Esophagus muscularis mucosa (tissue), 4 donors: ENCODE measurements around a stretch of chr19.

GRCh38 chr19:4829078-4829685 is 2.3 kb downstream of the TICAM1 start:
- PRO-cap = no peak
- RAMPAGE, long total RNA, 4 experiments = no peak in any of the 4 experiments

DNA sequence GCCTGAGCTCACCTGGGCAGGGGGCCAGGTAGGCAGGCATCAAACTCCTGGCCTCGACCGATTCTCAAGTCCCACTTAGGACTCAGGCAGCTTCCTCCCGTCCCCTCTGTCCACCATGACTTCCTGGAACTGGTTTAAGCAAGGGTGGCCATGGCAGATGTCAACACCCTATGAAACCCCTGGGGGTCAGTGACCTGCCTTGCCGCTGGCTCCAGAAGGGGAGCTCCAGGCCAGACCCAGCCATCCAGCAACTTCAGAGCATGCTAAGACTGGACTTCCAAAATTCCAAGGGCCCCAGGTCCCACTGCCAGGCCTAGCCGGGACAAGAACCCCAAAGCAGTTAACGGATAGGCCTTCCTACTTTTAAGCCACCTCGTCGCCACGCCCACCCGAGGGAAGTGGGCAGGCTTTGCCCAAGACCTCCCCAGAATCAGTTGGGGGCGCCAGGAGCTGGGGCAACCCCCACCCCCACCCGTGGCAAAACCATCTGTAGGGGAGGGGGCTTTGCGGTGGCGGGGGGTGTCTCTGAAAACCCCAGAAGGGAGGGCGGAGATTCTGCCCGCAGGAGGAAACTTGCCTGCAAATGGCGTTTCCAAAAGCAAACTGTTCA is 680 bp downstream of the PLIN3 start:
- PRO-cap = bidirectional peak, plus-strand start at position 433 of the sequence, minus-strand start at position 338 of the sequence
- RAMPAGE, long total RNA, 4 experiments = no peak in any of the 4 experiments

DNA sequence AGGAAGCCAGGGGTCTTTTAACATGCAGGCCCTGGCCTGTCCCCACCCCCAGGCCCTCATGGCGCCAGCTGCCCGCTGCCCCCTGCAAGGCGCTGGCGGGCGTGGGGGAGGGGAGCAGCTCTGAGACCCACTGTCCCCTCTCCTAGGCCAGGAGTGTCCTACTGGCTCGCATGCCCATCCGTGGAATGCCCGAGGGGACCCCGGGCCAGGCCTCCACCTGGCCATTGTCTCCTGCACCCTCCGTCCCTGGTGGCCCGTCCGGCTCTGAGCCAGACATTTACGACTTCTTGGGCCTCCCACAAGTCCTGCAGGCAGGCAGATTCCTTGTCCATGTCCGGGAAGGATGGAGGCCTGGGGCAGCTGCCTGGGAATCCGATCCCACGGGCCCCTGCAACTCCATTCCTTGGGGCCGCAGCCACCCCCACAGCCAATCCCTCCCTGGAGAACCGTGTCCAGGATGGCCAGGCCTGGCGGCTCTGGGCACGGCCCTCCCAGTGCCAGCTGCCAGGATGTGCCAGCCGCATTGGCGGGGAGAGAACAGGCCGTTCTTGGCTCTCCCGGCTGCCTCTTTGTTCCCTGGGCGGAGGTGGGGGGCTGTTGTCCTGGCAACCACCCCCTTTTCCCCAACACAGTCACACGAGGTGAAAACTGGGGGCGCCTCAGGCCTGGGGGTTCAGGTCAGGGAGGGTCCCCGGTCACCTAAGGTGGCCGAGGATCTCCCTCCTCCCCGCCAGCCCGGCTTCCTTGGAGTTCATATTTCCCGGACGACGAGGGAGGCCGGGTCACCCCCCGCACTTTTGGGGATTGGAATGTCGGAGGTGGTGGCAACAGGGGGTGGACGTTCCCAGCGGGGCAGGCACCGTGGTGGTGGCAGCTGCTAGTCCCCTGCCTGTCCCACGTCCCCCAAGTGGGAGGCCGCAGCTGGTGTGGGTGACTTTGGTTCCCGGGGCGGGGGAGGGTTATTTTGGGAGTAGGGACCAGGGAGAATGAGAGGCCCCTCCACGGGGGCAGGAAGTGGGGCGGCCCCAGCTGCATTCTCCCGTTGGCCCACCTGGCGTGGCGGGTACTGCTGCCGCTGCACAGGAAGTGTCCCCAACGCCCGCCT is 10.6 kb upstream of the PLIN3 start:
- PRO-cap = bidirectional peak, plus-strand start at position 517 of the sequence, minus-strand start at position 425 of the sequence
- RAMPAGE, long total RNA, 4 experiments = no peak in any of the 4 experiments

DNA sequence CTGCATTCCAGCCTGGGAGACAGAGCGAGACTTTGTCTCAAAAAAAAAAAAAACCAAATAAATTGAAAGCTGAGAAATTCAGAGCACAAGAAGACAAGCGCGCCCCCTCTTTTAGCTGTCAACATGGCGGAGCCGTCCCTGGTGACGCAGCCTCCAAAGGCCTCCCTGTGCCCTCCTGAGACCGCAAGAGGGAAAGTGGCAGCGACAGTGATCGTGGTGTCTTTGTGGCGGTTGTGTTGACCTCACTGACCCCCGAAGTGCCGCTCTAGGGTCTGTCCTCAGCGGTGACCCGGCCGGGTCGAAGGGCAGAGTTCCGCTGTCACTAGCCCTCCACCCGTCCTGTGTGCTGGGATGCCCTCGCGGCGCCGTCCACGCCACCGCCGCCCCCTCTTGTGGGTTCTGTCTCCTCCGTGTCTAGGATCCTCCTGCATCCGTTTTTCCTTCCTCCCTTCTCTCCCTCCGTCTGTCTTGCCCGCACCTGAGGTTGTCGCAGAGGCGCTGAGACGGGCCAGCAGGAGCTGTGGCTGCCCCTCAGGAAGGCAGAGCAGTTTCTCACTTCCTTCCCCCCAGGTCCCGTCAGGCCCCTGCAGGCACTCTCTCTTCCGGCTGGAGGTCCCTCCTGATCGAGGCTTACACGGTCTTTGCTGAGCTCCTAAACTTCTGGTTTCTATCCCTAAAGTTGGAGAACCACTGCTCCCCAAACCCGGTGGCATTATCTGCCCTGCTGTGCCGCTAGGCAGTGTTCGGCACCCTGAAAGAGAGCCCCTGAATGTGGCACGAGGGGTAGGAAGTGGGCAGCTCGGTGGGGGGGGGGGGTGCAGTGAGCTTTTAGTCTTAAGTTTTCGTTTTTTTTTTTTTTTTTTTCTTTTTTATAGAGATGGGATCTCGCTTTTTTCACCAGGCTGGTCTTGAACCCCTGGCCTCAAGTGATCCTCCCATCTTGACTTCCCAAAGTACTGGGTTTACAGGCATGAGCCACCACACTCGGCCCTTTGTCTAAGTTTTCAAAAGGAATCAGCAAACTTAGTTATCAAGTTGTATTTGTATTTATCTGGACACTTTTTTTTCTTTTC is 7.3 kb downstream of the UHRF1 start:
- PRO-cap = no peak
- RAMPAGE, long total RNA, 4 experiments = no peak in any of the 4 experiments

DNA sequence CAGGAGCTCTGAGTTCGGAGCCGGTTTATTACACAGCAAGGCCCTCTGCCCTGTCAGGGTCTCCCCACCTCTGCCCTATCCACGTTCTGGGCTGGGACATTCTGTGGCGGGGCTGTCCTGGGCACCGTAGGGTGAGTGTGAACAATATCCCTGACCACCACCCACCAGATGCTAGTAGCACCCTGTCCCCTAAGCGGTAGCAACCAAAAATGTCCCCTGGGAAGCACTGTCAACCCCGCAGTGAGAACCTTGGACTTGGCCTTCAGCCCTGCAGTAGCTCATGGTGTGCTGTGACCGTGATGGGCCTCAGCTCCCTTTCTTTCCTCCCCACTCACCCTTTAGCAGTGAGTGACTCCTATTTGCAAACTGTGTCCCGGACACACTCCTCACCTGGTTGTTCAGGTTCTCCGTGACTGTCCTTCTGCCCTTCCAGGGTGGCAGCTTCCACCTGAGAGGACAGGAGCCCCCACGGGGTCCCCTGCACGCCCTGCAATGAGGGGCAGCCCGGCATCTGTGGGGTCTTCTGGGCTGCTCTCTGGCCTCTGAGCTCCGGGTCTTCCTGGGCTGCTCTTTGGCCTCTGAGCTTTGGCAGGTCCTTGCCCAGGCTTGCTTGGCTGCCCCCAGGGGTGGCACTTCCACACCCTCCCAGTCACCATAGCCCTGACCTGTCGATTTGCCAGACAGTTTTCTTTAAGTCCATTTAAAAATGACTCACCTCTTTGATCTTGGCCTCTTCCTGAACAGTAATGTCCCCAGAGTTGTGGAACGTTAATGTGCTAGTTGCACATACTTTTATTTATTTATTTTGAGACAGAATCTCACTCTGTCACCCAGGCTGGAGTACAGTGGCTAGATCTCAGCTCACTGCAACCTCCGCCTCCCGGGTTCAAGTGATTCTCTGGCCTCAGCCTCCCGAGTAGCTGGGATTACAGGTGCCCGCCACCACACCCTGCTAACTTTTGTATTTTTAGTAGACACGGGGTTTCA is 3.8 kb downstream of the KDM4B start:
- PRO-cap = no peak
- RAMPAGE, long total RNA, 4 experiments = no peak in any of the 4 experiments

DNA sequence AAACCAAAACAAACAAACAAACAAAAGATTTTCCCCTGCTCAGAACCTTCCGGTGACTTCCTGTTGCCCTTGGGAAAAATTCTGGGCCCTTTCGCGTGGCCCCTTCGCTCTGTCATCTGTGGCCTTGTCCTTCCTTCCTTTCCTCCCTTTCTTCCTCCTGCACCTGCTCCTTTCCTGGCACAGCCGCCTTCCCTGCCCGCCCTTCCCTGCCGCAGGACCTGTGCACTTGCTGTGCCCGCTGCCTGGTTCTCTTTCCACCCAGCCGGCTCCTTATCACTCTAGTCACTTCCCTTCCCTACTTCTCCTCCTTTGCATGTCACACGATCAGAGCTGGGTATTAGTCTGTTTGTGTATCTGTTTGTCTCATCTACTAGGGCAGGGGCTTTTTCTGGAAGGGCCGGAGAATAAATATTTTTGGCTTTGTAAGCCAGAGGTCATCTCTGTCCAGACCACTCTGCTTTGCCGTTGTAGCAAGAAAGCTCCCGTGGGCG is 5.9 kb downstream of the KDM4B start:
- PRO-cap = no peak
- RAMPAGE, long total RNA, 4 experiments = no peak in any of the 4 experiments

DNA sequence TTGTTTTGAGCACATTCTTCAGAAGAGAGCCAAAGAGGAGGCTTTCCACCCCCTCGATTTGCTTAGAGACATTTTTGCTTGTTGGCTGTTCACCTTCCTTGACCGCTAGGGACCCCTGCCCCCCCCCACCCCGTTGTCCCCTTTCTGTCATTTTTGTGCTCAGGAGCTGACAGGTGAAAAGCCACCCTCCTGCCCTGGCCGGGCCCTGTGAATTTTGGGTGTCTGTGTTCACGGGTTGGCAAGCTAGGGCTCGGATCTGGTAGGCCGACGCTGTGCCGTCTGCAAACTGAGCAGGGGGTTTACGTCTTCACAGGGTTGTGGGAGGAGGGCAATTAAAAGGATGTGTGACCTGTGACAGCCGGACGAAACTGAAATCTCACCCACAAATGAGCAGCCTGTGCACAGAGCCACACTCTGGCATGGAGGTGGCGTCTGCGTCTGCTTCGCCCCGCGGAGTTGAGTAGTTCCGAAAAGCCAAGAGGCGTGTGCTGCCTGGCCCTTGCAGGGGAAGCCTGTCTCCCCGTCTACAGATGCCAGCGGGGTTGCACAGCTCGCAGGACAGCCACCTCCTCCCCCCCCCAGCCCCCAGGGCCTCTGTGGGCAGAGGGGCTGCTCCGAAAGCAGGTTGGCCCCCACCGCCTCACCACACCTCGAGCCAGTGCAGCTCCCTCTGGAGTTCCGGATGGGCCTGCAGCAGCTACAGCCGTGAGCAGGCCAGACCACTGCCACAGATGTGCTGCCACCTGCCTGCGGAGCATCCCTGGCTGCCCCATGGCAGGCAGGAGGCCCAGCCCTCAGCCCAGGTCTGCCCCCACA is 117.4 kb downstream of the KDM4B start:
- PRO-cap = no peak
- RAMPAGE, long total RNA, 4 experiments = no peak in any of the 4 experiments

- PRO-cap = no peak
- RAMPAGE, long total RNA, 4 experiments = no peak in any of the 4 experiments
Measured at GRCh38 chr19:5090715-5091919, 122.2 kb downstream of the KDM4B start.

GRCh38 chr19:5118563-5119431 is 149.9 kb downstream of the KDM4B start:
- PRO-cap = no peak
- RAMPAGE, long total RNA, 4 experiments = no peak in any of the 4 experiments

- PRO-cap = no peak
- RAMPAGE, long total RNA, 4 experiments = no peak in any of the 4 experiments
Measured at GRCh38 chr19:5205644-5206701, 134.6 kb downstream of the PTPRS start.

DNA sequence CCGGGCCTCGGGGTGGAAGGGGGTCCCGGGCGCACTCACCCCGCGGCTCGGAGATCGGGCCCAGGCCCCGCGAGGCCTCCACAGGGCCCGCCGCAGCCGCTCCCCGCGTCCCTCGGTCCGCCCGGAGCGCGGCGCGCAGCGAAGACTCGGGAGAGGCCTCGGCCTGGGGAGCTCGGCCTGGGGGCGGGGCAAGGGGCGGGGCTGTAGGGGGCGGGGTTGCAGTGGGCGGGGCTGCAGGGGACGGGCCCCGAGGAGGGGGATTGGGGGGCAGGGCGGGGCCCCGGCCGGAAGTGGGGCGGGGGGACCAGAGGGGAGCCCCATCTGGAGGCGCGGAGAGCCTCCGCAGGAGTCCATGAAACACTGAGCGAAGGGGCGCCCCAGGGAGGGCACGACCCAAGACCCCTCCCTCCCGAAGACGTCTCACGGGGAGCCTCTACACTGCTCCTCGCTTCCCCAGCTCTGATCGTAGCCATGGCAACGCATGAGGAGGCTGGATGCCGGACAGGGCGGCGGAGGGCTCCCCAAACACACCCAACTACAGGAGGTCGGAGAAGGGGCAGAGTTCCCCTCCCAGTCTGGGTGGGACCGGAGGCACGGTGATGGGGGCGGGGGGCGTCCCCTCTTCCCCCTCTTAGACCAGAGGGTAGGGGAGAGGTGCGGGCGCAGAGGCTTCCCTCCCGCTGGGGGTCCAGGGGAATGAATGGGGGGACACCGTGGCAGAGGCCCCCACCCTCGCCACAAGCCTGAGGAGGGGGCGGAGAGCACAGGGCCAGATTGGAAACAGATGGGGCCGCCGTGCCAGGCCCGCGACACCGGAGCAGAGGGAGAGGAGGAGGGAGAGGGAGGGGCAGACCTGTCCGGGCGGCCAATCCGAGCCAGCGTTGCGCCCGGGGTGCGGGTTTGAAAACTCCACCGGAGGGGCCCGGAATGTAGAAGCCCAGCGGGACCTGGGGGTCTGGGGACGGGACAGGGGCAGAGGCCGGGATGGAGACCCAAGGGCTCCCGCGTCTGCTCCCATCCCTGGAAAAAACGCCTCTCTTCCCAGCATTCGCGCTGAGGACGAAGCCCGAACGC is 47.2 kb downstream of the PTPRS start:
- PRO-cap = bidirectional peak, plus-strand start at position 320 of the sequence, minus-strand start at position 140 of the sequence
- RAMPAGE, long total RNA, 4 experiments = start-site peak on the plus strand in 1 of 4 experiments, centred at position 322 of the sequence, 14 reads per replicate; start-site peak on the minus strand in 3 of 4 experiments, centred at positions 124 to 127 of the sequence, 56 to 204 reads per replicate

GRCh38 chr19:5338069-5339234 is 2.2 kb downstream of the PTPRS start:
- PRO-cap = no peak
- RAMPAGE, long total RNA, 4 experiments = no peak in any of the 4 experiments

GRCh38 chr19:5623425-5623563 is 411 bp downstream of the SAFB start:
- PRO-cap = unidirectional peak, minus-strand start at chr19:5623510
- RAMPAGE, long total RNA, 4 experiments = no peak in any of the 4 experiments

DNA sequence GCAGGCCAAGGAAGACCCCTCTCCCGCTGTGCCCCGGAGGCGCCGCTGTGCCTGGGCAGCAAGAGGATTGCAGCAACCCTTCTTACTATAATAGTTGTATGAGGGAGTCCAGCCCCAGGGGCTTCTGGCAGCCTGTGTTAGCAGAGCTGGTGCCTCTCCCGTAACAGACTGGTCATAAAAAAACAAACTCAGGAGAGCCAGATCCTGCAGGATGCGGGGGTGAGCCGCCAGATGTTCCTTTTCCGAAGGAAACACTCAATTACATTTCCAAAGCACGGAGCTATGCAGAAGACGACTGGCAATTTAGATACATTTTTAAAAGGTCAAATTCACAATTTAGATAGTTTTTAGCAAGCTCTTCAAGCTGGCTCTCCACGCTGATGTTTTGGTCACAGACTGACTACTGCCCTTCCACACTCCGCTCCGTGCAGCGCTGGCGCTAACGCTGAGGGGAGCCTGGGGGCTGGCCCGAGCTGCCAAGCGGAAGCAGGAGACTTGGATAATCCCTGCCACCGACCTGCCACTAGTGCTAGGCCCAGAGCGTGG is 21.2 kb downstream of the CAPS start:
- PRO-cap = no peak
- RAMPAGE, long total RNA, 4 experiments = no peak in any of the 4 experiments

GRCh38 chr19:5936055-5937039 is 22.3 kb downstream of the CAPS start:
- PRO-cap = no peak
- RAMPAGE, long total RNA, 4 experiments = no peak in any of the 4 experiments

- PRO-cap = bidirectional peak, plus-strand start at chr19:6057005, minus-strand start at chr19:6056840
- RAMPAGE, long total RNA, 4 experiments = no peak in any of the 4 experiments
Measured at GRCh38 chr19:6056722-6056898, 53.7 kb downstream of the RFX2 start.

DNA sequence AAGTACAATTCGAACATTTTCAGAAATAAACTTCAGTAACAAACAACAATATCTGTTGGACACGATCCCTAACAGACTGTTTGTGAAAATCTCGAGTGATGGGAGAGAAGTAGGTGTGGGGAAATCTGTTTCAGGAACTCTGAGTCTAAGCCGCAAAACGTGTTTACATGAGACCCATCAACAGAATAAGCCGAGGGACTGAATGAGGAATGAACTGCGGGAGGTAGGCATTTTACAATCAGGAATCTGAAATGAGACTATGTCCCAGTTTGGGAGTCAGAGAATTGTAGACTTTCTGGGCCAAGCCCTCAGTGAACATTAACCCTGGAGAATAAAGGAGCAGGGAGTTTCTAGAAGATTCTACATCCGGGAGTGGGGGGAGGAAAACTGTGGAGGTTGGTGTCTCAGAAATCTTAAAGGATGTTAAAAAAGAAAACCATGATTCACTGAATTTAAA is 18.6 kb downstream of the RFX2 start:
- PRO-cap = bidirectional peak, plus-strand start outside the sequence, minus-strand start at position 323 of the sequence
- RAMPAGE, long total RNA, 4 experiments = no peak in any of the 4 experiments

DNA sequence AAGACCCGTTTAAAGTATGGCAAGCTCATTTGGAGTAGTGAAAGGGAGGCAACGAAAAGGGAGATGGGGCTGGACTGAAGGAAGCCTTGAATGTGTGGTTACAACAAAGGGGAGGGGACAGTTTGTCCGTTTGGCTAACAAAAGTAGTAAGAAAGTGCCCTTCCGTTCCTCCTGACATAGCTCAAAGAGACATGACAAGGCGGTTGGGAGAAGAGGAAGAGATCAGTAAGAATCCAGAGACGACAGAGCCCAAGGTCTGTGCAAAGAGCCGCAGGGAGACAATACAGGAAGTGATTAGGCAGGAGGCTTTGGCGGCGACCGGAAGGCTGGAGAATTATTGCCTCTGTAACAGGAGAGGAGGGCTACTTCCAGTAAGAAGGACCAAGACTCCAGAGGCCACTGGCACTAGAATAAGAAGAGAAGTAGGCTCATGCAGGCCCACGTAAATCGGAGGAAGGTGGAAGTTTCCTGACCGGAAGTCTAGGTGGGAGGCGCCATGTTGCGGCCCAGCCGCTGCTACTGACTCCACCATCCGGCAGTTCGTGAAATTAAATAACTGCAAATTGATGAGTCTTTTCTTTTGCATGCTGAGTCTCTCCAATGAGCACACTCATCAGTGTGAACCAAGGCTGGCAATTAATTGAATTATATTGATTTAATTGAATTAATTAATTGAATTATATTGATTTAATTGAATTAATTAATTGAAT is 10.0 kb downstream of the RFX2 start:
- PRO-cap = no peak
- RAMPAGE, long total RNA, 4 experiments = no peak in any of the 4 experiments

DNA sequence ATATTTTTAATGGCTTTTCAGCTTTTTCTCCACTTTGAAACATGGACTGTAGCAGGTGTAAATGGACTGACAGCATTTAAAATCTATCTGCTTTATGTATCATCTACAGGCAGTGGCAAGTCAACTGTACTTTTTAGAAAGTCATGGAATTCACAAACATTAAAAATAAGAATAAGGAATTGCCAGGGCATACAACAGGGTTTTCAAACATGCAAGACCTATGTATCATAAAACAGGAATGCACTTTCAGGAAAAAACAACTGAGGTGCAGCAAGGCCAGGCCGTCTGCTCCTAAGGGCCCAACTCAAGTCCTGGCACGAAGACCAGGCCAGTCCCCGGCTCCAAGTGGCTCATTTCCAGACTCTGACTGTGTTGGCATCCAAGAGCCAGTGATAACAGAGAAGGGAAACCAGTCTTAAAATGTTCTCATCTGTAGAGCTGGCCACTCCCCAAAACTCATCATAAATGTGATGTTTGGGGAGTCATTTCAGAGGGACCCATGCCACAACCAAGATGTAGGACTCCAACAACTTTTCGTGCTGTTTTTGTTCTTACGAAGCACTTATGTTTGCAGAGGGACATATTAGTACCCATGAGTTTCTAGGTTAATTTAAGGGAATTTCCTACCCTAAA is 7.0 kb downstream of the RFX2 start:
- PRO-cap = no peak
- RAMPAGE, long total RNA, 4 experiments = no peak in any of the 4 experiments

DNA sequence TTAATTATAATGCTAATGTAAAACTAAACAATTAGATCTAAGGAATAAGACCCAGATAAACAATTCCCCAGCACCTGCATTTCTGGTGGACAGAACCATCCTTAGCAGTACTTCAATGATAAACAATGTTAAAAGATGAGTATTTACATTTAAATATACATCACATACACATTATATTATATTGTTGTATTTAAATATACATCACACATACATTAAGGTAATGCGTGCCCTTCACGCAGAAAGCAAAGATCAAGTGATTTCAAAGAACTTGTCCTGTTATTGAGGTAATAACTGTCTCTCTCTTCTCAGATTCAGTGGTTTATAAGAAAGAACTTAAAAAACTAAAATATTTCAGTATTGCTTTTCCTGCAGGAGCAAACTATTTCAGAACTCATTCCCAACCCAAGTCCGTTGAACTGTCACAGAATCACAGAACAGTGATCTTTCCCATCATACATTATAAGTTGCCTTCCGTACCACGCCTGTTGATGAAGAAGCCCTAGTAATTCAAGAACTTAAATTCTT is 2.5 kb downstream of the RFX2 start:
- PRO-cap = no peak
- RAMPAGE, long total RNA, 4 experiments = no peak in any of the 4 experiments